OCI-LY7 (cell line): ENCODE data around the genes NUDT19 and RHPN2.

GRCh38 chr19:30719248-30720319 lies 347.4 kb downstream of the ZNF536 start:
- PRO-cap = no peak
- RAMPAGE, long total RNA = no peak

- PRO-cap = no peak
- RAMPAGE, long total RNA = no peak
Observed at GRCh38 chr19:31262582-31263071, 86.6 kb downstream of the TSHZ3 start.

DNA sequence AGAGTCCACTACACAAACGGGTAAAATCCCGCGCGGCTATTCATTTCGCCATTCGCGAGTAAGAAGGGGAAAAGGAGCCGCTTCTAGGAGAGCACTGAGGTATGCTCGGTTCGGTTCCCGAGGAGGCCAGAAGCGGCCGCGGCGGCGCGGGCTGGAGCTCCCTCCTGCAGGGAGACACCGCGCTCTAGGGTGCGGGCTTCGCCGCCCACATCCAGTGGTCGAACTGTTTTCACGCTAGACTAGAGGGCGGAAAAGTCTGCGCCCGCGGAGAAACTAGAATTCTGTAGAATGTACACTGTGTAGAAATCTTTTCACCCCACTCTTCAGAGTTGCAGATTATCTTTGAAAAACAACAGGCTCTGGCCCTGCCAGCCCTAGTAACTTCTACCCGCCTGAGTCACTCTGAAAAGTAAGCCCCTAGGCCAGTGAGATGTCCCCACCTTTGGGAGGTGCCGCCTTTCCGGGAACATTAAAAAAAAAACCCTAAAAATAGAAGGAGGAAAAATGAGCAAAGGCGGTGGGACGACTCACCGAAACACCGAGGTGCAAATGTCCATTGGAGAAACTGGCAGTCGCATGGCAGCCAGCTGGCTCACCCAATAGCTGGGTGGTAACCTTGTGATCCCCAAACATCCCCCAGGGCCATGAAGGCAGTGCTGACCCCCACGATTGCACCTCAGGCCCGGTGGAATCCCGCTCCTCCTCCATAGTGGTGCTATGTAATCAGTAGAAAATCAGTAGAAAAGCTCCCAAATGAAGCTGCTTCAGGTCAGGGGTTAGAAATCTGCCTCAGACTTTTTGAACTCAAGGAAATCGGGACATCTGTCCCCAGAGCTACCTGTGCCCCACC lies 4.0 kb upstream of the TSHZ3 start:
- PRO-cap = no peak
- RAMPAGE, long total RNA = no peak

DNA sequence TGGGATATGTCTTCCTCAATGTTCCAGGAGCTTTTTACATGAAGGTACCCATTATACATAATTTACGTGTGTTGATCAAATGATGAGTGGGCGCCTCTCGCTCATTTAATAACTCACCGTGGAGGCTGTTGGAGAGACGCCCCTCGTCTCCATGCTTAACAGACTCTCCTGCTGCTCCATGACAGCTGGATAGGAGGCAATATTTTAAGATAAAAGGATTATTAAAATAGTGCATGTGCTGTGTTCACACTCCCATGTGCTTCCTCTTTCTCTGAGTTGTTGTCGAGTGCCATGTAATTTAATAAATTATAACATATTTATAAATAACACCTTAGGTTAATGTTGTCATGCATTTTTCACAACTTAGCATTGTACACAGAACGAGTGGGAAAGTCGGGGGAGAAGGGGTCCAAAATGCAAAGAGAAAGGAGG lies 161.4 kb upstream of the TSHZ3 start:
- PRO-cap = no peak
- RAMPAGE, long total RNA = no peak

- PRO-cap = no peak
- RAMPAGE, long total RNA = no peak
Observed at GRCh38 chr19:31838207-31838785, 489.1 kb upstream of the TSHZ3 start.

DNA sequence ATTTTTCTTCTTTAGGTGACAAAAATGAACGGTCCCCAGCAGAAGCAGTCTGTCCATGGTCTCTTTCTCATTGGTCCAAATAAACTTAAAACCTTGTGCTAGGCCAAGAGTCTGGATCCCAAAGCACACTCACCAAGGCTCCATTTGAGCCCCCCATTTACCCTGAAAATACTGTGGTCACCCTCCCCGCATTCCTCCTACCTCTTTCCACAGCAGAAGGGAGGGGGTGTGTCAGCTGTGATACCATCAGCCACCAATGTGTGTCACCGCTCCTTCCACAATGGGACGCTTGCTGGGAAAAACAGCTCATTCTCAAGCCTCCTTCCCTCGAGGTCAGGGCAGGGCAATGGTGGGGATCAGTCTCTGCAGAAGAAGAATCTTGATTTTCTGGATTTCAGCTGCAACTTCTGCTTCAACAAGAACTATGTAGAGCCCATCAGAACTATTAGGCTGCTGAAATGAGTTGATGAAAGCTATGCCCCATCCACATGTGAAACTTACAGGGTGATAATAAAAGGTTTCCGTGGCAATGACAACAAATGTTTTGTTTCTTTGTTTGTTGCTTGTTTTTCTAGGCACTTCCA lies 26.5 kb upstream of the ZNF507 start:
- PRO-cap = no peak
- RAMPAGE, long total RNA = no peak

- PRO-cap = no peak
- RAMPAGE, long total RNA = no peak
Observed at GRCh38 chr19:32376359-32376725, 29.2 kb upstream of the DPY19L3 start.

DNA sequence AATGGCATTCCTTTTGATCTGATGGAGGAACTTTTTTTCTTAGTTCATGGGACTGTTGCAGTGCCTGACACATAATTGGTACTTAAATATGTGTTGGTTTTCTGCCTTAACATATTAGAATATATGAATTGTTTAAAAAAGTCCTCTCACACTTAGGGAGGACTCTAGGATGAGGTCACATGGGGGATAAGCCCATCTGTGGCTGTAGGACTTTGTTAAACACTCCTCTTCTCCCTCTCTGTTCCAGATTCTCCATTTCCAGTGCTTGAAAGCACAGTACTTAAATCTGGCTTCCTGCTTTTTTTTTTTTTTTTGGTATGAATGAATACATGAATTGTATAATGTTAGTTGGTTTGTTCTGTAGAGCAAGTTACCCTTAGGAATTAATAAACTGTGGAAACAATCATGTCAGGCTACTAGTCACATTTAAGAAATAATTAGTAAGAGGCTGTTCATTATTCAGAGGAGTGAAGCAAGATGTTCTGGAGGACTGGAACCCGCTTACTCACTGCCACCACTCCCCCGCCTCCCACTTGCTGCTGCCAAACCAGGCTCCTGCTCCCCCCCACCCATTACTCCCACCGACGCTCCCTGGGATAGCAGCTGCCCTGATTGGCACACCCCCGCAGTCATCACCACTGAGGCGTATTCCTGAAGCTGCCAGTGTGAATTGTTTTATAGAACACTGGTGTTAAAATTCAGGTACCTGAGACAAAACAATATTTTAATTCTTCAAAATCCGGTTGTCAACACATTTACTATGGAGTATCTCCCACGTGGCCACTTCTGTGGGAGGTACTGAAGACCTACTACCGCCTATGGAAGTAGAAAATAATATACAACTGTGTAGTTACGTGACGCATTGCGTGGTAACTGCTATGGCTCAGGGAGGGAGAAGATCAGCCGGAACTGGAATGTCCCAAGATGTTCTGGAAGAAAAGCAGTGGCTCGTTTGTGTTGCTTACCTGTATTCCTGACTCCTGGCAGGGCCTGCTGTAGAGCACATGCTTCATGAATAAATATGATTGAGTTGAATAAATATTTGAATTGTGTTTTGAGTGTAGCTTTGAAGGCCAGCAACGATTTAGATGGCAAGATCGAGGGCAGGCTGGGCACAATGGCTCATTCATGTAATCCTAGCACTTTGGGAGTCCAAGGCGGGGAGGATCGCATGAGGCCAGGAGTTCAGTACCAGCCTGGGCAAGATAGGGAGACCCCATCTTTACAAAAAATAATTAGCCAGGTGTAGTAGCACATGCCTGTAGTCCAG lies 1.6 kb downstream of the DPY19L3 start:
- PRO-cap = no peak
- RAMPAGE, long total RNA = no peak

DNA sequence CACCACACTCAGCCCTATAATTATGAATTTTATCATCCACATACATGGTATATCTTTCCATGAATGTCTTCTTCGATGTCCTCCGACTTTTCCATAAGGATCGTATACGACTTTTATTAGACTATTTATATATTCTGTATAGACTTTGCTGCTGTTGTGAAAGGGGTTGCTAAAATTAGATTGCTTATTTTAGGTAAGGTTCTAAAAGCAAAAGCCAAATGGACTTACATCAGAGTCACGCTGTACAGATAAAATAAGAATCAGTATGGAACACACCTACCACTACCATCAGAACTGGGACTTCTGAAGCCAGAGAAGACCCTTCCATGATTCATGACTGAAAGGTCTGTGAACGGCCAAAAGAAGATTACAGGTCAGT lies 8.9 kb downstream of the ANKRD27 start:
- PRO-cap = no peak
- RAMPAGE, long total RNA = no peak

- PRO-cap = bidirectional peak, plus-strand start at chr19:32691924, minus-strand start at chr19:32691743; bidirectional peak, plus-strand start at chr19:32692336, minus-strand start at chr19:32692284
- RAMPAGE, long total RNA = no peak
Observed at GRCh38 chr19:32691494-32692896, at the start of gene NUDT19. TSS of gene NUDT19 (plus strand) at chr19:32691821.

- PRO-cap = no peak
- RAMPAGE, long total RNA = no peak
Observed at GRCh38 chr19:33022340-33023275, 42.1 kb downstream of the RHPN2 start.

- PRO-cap = no peak
- RAMPAGE, long total RNA = no peak
Observed at GRCh38 chr19:33055576-33055893, 9.2 kb downstream of the RHPN2 start.

DNA sequence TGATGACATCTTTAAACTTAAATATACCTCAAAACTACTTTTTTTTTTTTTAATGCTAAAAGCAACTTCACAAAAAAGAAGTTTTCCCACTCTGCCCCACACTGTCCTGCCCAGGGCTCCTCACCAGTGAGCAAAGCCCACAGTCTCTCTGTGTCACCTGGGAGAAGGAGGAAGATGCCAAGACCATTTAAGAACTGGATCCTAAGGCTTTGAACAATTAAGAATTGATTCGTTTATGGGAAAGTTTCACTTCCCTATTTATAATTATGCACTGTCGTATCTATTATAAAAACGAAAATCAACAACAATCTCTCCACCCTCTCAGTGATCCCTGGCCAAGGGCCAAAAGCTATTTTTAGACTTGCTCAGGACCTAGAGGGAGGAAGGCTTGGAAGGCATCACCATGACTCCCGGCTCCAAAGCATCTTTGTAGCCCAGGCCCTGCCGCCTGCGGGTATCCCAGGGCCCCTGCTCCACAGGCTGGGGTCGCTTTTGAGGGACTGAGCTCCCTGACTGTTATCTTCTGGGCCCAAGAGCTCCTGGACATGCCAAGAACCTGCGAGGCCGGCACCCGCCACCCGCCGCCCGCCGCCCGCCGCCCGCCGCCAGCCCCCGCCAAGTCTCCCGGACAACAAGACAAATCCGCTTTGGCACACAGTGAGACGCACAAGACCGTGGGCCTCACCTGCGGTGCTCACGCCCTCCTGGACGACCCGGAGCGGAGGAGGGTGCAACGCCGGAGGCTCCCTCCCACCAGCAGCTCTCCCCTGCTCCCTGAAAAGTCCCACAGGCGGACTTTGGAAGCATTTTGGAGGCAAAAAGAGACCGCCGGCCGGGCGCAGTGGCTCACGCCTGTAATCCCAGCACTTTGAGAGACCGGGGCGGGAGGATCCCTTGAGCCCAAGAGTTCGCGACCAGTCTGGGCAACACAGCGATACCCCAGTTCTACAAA lies 1.2 kb downstream of the RHPN2 start:
- PRO-cap = no peak
- RAMPAGE, long total RNA = no peak

- PRO-cap = unidirectional peak, minus-strand start at chr19:33064888
- RAMPAGE, long total RNA = no peak
Observed at GRCh38 chr19:33064761-33065594, at the start of gene RHPN2. TSS of gene RHPN2 (minus strand) at chr19:33064888.

GRCh38 chr19:33221879-33222078 lies 3.9 kb downstream of the SLC7A10 start:
- PRO-cap = no peak
- RAMPAGE, long total RNA = no peak

GRCh38 chr19:33235338-33235680 lies 9.7 kb upstream of the SLC7A10 start:
- PRO-cap = no peak
- RAMPAGE, long total RNA = no peak

DNA sequence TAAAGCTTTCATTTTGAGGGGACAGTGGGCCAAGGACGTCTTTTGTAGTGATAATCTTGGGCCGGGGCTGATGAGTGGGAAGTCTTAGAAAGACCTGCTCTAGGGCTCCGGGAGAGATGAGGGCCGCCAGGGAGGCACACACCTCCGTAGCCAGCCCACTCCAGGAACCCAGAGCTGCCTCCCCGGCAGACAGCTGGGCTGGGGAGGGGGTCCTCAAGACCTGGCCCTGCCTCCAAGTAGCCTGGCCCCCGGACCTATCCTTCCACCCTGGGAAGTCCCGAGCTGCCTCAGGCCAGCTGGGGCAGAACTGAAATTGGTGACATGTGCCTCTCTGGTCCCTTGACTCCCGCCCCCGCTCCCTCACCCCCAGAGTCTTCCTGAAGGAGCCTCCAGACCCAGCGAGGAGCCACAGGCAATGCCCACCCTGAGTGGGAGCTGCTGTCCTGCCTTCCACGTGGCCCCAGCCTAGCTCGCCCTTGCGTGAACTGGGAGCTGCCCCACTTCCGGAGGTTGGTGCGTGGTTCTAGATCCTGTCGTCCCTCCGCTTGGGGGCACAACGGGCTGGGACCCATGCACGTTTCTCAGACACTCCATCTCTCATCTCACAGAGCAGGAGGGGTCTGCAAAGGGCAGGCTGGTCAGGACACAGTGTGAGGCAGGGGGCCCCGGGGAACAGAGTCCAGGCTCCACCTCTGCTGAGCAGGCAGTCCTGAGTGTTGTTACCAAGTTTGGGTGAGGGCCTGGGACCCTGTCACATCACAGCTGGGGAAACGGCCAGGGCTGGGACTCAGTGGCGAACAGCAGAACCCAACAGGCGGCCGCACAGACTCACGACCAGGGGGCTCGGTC lies 34.6 kb downstream of the CEBPA start:
- PRO-cap = no peak
- RAMPAGE, long total RNA = no peak

GRCh38 chr19:33276165-33276527 lies 26.2 kb downstream of the CEBPA start:
- PRO-cap = no peak
- RAMPAGE, long total RNA = no peak

DNA sequence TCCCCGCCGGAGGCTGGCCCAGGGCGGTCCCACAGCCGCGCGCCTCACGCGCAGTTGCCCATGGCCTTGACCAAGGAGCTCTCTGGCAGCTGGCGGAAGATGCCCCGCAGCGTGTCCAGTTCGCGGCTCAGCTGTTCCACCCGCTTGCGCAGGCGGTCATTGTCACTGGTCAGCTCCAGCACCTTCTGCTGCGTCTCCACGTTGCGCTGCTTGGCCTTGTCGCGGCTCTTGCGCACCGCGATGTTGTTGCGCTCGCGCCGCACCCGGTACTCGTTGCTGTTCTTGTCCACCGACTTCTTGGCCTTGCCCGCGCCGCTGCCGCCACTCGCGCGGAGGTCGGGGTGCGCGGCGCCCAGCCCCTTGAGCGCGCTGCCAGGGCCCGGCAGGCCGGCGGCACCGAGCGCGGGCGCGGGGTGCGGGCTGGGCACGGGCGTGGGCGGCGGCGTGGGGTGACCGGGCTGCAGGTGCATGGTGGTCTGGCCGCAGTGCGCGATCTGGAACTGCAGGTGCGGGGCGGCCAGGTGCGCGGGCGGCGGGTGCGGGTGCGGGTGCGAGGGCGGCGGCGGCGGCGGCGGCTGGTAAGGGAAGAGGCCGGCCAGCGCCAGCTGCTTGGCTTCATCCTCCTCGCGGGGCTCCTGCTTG lies 919 bp downstream of the CEBPA start:
- PRO-cap = no peak
- RAMPAGE, long total RNA = no peak

DNA sequence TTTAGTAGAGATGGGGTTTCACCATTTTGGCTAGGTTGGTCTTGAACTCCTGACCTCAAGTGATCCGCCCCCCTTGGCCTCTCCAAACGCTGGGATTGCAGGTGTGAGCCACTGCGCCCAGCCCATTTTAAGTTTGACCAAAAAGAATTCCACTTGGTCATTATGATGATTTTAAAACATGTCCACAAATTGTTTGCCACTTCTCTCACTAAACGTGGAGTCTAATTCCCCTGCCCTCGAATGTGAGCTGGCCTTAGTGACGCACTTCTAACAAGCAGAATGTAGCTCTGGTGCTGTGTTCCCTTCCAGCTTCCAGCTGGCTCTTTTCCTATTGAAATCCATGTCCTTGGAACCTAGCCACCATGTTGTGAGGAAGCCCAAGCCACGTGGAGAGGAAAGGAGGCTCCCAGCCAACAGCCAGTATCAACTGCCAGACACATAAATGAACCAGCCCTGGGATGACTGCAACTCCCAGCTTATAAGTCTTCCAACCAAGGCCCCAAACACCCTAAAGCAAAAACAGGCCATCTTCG lies 23.5 kb upstream of the CEBPA start:
- PRO-cap = no peak
- RAMPAGE, long total RNA = no peak